Metastatic Breast Carcinoma in the Ovary (tissue), 3 donors: ENCODE measurements around a stretch of chr12.

DNA sequence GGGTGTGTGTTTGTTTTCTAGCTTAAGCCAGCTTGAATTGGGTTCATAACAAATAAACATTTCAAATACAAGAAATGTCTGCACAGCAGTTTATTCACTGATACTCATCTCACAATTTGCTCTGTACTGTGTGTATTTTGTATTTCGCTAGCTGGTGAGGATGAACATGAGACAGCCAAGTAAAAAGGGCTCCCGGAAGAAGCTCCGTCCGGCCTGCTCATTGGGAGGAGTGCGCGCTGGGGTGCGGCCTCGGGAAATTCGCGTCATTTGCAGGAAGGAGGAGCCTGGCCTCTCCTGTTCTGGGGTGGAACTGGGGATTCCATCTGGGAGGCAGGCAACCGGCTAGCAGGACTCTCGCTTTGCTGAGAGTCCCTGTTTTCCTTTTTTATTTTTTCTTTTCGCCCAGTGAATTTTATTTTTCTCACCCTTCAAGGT, 368.4 kb upstream of the TMEM132C start:
- PRO-cap, 3 experiments: peak in 1 of 3 experiments; most common minus-strand start position 218 of the sequence (in 1)

- PRO-cap, 3 experiments: no peak in any of the 3 experiments
These were observed 20.0 kb downstream of the SLC15A4 start for GRCh38 chr12:128803632-128804215.

GRCh38 chr12:128811609-128812208, 12.0 kb downstream of the SLC15A4 start:
- PRO-cap, 3 experiments: no peak in any of the 3 experiments

DNA sequence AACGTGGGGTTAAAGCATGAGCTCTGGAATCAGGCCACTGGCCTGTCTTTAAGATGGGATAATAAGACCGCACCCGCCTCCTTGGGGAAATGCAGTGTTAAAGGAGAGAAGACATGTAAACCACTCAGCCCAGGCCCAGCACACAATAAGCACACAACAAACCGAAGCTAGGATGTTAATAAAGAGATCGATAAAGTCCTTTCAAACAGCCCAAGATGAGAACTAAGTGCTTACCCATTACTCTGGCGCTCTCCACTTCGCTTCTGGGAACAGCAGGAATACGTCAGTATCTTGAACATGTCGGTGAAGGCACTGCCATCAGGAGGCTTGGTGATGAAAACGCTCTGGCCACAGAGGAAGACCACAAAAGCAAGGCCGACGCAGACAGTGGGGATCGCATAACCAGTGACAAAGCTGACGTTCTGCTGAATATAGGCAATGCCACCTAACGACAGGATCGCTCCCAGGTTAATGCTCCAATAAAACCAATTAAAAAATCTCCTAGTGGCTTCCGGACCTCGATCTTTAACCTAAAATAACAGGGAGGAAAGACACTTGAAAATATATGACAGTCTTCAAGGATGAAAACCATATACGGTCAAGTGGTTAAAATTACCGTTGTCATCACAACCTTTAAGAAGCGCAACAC, 9.1 kb downstream of the SLC15A4 start:
- PRO-cap, 3 experiments: no peak in any of the 3 experiments

- PRO-cap, 3 experiments: no peak in any of the 3 experiments
These were observed 16.9 kb downstream of the GLT1D1 start for GRCh38 chr12:128870272-128870471.

GRCh38 chr12:128905078-128905629, 51.9 kb downstream of the GLT1D1 start:
- PRO-cap, 3 experiments: no peak in any of the 3 experiments

GRCh38 chr12:128973920-128974803, 120.9 kb downstream of the GLT1D1 start:
- PRO-cap, 3 experiments: no peak in any of the 3 experiments

DNA sequence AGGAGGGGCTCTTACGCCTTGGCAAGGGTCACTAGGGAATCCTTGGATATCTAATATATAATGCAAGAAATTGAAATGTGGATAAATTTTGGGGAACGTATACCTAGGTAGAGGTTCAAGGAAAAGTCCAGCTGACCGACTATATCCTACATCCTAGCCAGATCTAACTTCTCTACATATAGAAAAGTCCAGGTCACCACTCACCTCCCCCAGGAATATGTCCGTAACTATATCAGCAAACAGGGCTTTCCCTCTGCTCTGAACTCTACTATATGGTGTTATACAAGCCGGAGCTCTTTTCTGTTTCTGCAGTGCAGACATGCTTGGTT, 281.5 kb downstream of the TMEM132D start:
- PRO-cap, 3 experiments: no peak in any of the 3 experiments

- PRO-cap, 3 experiments: no peak in any of the 3 experiments
These were observed 91.1 kb upstream of the FZD10 start for GRCh38 chr12:130071204-130071601.

DNA sequence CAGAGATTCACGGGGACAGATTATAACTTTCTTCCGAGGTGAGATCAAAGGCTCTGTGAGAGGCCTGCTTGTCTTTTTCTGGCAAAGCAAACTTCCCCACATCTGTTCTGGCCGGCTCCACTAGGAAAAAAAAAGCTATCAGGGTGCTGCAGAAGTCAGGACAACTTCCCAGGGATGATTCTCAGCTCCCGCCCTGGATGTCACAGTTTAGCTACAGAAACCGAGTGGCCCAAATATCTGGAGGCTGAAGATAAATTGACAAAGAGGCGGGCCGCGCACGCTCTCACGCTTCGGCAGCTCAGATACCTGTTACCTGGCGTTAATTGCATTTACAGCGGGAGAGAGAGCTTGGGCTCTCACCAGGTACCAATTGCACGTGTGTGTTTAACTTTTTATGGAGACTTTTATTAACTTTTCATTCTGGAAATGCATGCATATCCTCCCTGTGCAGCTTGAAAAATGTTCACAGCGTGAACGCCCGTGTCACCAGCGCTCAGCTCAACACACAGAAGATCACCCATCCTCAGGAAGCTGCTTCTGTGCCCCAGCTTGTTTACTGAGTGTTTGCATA, 75.7 kb upstream of the FZD10 start:
- PRO-cap, 3 experiments: no peak in any of the 3 experiments

GRCh38 chr12:130713252-130713698, 2.8 kb downstream of the RIMBP2 start:
- PRO-cap, 3 experiments: no peak in any of the 3 experiments

- PRO-cap, 3 experiments: no peak in any of the 3 experiments
These were observed 1.4 kb downstream of the RIMBP2 start for GRCh38 chr12:130714626-130715204.

DNA sequence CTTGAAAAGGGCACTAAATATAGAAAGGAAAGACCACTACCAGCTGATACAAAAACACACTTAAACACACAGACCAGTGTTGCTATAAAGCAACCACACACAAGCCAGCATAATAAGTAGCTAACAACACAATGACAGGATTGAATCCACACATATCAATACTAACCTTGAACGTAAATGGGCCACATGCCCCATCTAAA, 6.0 kb upstream of the RIMBP2 start:
- PRO-cap, 3 experiments: peak in 2 of 3 experiments; most common minus-strand start position 106 of the sequence (in 2)

DNA sequence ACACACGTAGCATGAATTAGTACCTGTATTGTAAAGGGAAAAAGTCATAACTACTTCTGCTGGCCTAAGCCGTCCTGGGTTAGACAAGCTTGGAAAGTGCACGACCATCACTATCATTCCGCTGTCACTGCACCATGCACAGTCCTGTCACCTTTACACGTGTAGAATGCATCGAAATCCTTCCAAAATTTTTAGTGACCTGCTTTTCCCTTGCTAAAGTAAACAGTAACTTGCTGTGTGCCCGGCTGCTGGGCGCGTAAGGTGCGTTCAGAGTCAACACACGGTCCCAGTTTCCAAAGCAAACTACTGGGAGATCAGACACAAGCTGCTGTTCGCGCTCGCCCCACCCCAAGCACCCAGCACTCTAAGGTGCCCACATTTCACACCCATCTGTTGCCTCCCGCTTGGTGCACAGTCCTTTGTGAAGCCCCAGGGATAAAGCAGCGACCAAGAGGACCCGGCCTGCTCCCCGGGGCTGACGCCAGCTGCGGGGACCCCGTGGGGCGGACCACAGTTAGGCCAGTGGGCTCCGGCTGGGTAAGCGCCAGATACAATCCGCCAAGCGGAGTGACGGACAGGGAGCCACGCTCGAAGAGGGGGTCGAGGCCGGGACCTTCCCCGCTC, 776 bp downstream of the STX2 start:
- PRO-cap, 3 experiments: peak in 1 of 3 experiments; most common plus-strand start position 296 of the sequence (in 1)

- PRO-cap, 3 experiments: no peak in any of the 3 experiments
These were observed 1.1 kb upstream of the RAN start for GRCh38 chr12:130870496-130871375.

GRCh38 chr12:130920468-130921189, 33.1 kb upstream of the ADGRD1 start:
- PRO-cap, 3 experiments: no peak in any of the 3 experiments

- PRO-cap, 3 experiments: no peak in any of the 3 experiments
These were observed 780 bp downstream of the ADGRD1 start for GRCh38 chr12:130954355-130955018.

- PRO-cap, 3 experiments: no peak in any of the 3 experiments
These were observed 8.1 kb downstream of the ADGRD1 start for GRCh38 chr12:130961677-130962326.

GRCh38 chr12:130971837-130972672, 18.3 kb downstream of the ADGRD1 start:
- PRO-cap, 3 experiments: no peak in any of the 3 experiments

DNA sequence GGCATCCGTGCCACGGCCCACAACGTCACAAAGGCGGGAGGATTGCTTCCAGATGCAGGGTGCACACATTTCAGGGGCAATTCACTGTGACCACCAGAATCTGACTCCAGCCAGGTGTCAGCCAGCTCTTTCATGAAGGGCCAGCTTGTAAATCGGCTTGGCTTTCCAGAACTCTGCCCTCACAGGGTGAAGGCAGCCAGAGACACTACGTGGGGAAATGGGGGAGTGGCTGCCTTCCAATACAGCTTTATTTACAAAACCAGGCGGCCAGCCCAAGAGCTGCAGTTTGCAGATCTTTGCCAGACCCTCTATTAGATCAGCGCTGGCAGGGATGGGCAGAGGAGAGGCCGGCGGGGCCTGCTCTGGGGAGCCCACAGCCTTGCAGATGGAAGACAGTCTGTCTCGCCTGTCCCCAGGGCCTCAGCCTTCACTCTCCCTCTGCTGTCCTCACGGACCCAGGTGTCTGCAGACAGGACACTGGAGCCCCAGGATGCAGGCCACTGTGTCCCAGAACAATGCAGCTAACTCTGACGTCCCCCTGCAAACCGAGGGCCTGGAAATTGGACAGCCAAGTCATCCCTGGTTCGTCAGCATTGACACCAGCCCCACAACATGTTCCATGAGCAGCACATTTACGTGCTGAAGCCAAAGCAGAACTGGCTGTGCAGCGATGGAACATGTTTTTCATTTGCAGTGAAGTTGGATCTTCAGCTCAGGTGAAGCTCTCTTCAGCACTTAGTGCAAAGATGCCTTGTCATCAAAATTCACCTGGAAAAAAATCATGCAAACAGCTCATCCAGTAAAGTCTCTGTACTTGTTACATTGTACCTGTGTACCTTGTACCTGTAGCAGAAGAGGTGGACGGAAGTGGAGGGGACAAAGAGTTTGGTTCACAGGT, 53.7 kb downstream of the ADGRD1 start:
- PRO-cap, 3 experiments: no peak in any of the 3 experiments